Sciatic nerve (tissue), 1 donor: ENCODE measurements around a stretch of chr2.

GRCh38 chr2:85438741-85439136 lies 20.2 kb downstream of the SH2D6 start:
- PRO-cap = no peak

GRCh38 chr2:85543977-85544235 lies 4.9 kb downstream of the MAT2A start:
- PRO-cap = no peak

DNA sequence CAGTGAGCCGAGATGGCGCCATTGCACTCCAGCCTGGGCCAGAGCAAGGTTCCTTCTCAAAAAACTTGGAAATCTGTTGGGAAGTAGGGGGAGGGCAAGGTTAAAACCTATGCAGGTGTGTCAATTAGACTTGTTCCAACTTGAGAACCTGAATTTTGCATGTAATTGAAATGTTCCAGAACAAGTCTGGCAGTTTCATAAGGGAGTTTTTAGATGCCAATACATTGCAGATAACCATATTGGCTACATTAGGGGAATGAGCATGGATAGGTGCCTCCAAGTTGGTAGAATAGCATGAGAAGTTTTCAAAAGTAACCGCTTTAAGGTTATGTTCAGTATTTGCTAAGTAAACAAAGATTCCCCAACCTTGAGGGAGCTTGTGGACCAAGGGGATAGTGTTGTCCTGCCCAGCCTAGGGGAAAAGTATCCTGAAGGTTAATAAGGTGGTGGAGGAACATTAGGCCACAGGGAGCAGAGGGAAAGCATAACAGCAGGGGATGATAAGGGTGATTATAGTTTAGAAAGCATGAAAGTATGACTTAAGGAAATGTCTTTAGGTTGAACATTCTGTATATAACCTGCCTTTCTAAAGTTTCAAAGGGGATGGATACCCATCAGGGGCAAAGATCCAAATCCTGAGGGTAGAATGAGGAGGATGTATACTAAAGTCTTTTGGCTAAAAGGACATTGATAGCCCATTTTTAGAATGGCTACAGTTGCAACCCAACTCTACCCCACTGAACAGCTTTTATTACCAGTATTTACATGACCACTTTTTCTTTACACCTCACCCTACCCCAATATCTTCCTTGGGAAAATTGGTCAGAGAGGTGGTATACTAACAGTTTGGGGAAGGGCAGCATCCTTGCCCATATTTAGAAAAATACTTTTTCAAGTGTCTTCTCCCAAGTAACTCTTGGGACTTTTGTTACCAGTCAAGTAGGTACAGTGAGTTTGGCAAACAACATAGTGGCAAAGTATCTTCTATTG lies 8.0 kb downstream of the MAT2A start:
- PRO-cap = no peak

DNA sequence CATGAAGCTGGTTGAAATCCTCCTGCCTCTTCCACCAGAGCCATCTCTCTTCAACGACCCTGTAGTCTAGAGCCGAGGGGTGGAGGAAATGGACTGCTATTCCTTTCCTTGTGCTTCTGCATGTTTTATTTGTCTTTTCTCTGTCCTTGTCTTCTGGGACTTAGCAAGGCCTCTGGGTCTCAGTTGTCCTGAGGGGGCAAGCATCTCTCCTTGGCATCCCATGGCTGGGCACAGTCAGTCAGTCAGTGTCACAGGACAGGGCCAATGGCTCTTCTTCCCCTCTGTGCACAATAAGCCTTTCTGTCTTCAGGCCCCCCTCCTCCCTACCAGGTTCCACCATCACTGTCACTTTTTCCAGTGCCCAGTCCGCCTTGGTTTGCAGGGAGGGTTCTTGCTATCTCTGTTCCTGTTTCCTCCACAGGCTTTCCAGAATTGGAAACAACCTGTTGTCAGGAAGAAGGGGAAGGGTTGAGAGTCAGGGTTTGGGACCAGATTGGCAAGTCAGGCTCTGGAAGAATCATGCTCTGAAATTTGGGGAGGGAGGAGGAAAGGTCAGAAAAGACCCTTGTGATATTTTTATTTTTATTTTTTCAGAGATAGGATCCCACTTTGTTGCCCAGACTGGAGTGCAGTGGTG lies 1.7 kb upstream of the VAMP5 start:
- PRO-cap = no peak

DNA sequence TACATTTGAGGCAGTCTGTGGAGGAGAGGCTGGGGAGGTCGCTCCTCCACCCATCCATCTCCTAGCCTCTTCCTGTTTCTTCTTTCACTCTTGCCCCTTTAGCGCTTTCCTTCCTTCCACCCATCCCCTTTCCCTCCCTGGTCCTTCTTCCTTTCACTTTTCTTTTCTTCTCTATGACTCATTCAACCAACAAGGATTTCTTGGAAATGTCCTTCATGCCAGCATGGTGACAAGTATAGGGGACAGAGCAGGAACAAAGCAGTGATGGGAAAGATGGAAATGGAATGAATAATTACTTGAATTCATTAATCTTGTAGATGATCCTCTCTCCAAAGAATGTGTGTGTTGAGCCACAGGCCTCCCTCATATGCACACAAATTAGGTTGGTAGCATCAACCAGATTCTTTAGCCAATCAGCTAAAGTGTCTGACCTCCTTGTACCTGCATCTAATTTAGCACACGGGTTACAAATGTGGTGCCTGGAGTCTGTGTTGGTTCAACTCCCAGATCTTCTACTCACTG lies 1.5 kb downstream of the VAMP5 start:
- PRO-cap = unidirectional peak, minus-strand start at position 74 of the sequence; unidirectional peak, minus-strand start at position 135 of the sequence

GRCh38 chr2:85595863-85596353 lies 363 bp downstream of the RNF181 start:
- PRO-cap = bidirectional peak, plus-strand start at chr2:85596206, minus-strand start at chr2:85596116

- PRO-cap = no peak
These were observed 10.8 kb upstream of the SFTPB start for GRCh38 chr2:85678378-85679646.

GRCh38 chr2:85706411-85707062 lies 12.4 kb downstream of the GNLY start:
- PRO-cap = no peak

- PRO-cap = unidirectional peak, plus-strand start at chr2:85714061; unidirectional peak, plus-strand start at chr2:85714139
These were observed 19.8 kb downstream of the GNLY start for GRCh38 chr2:85713815-85714415.

DNA sequence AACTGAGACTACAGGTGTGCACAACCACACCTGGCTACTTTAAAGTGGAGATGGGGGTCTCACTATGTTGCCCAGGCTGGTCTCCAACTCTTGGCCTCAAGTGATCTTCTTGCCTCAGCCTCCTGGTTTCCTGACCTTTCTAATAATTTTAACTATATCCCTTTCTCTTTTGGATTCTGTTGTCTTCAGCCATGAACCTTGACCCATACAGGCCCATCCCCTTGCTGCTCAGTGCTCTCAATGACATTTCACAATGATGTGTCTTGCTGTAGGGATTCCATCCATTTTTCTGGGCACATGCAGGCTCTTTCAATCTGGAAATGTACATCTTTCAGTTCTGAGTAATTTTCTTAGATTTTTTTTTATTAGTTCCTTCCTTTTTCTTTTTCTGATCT lies 29.8 kb downstream of the GNLY start:
- PRO-cap = no peak

DNA sequence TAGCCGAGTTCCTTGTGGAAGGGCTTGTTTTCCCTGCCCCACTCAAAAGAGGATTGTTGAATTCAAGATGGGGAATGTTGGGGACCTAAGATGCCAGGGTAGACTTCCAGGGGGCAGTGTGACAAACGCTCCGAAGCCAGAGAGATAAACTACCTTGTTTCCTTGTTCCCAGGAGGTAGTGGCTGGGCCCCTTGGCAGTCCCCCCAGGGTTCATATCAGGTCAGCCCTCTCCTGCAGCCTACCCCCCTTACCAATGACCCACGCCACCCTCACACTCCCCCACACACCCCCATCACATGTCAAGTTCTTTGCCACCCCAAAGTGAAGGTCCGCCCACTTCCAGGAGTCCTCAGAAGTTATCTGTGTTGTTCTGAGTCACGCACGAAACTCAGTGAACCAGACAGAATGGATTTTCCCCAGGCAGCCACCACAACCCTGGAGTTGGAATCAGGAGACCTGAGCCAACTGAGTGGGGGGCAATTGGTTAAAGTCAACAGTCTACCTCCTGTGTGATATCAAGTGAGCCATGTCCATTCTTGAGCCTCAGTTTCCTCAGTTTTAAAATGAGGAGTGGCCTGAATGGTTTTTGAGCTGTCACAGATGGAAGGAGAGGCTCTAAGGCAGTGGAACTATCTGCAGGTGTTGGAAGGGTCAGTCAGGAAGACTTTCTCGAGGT lies 10.2 kb upstream of the ATOH8 start:
- PRO-cap = no peak

GRCh38 chr2:85754200-85754415 lies 317 bp downstream of the ATOH8 start:
- PRO-cap = no peak

DNA sequence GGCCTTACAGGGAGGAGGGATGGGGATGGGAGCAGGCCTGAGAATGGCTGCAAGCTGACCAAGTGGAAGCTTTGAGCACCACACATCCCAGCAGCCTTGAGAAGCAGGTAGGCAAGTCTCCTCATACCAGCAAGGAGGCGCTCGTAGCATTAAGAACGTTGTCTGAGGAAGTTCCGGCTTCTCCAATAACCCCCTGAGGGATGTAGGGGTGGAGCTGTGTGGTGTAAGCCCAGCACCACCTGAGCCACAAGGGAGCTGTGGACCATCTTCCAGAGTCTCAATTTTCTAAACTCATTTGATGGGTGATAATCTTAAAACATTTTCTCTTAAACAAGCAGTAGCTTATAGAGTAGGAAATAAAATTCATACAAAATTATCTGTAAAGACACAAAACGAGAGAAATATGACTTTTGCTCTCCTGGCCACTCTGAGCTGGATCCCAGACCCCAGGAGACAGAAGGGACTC lies 50.6 kb downstream of the ST3GAL5 start:
- PRO-cap = no peak

- PRO-cap = bidirectional peak, plus-strand start at chr2:85888282, minus-strand start at chr2:85888171
These were observed 1.2 kb downstream of the ST3GAL5 start for GRCh38 chr2:85887430-85888198.

DNA sequence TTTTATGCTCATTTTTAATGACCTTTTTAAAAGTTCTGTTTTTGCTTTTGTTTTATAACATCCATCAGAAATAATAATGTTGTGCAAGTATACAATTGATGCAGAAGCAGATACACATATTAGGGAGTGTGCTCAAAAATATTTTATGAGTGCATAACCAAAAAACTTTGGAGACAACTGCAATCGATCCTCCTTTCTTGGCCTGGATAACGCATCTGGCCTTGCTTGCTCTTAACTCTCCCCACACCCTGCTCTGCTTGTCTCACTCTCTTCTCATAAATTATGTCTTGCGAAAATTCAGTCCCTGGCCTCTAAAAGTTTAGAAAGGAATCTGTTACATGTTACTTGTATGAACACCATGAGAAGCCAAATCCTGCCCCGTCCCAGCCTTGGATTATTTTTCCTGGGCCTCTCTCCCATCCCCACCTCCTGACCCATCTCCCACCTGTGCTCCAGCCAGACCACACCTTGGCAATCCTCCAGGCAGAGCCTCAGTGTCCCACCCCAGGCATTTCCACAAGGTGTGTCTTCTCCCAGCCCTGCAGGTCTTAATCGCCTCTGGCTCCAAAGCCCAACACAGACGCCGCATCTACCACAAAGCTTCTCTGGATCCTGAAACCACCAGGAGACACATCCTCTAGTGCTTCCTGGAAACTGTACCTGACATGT lies 99.4 kb upstream of the ST3GAL5 start:
- PRO-cap = unidirectional peak, minus-strand start at position 383 of the sequence

DNA sequence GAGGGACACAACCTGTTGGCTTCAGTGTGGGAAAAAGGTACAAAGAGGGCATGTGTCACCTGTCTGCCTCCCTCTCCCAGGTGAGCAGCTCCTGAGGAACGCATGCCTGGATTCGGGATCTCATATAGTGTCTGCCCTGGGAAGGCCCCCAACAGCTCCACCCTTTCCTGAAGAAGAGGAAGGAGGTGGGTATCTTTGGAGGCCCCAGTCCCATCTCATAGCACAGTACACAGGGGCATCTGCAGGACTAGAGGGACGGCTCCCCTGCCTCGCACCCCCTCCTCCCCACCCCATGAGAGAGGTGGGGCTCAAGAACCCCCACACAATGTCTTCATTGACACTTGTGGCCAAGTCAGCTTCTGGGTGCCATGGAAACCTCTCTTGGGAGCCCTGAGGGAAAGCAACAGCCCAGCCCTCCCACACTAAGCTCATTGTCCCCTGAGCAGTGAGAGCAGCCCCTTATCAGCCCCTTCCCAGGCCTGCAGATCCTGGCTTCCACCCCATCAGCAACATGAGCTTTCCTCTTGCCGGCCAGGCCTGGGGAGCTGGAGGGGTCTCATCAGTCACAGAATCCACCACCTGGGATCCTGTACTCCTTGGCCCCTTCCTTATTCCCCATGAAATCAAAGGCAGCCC lies 107.7 kb upstream of the ST3GAL5 start:
- PRO-cap = unidirectional peak, plus-strand start at position 431 of the sequence

GRCh38 chr2:86035729-86036298 lies 69.9 kb downstream of the POLR1A start:
- PRO-cap = no peak

DNA sequence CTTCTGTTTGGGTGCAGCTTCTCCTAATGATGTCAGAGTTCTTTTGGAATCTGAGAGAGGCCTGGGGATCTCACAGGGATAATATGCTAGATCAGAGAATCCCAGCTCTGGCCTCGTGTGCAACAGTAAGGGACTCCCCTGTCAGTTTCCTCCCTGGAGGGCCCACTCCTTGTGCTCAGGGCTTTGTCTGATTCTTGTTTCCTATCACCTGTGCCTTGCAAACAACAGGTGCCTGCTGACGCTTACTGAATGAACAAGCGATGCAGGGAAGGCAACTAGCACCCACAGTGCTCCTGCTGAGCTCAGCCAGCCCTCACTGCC lies 66.2 kb downstream of the POLR1A start:
- PRO-cap = no peak

GRCh38 chr2:86140822-86142088 lies 35.2 kb downstream of the PTCD3 start:
- PRO-cap = no peak

DNA sequence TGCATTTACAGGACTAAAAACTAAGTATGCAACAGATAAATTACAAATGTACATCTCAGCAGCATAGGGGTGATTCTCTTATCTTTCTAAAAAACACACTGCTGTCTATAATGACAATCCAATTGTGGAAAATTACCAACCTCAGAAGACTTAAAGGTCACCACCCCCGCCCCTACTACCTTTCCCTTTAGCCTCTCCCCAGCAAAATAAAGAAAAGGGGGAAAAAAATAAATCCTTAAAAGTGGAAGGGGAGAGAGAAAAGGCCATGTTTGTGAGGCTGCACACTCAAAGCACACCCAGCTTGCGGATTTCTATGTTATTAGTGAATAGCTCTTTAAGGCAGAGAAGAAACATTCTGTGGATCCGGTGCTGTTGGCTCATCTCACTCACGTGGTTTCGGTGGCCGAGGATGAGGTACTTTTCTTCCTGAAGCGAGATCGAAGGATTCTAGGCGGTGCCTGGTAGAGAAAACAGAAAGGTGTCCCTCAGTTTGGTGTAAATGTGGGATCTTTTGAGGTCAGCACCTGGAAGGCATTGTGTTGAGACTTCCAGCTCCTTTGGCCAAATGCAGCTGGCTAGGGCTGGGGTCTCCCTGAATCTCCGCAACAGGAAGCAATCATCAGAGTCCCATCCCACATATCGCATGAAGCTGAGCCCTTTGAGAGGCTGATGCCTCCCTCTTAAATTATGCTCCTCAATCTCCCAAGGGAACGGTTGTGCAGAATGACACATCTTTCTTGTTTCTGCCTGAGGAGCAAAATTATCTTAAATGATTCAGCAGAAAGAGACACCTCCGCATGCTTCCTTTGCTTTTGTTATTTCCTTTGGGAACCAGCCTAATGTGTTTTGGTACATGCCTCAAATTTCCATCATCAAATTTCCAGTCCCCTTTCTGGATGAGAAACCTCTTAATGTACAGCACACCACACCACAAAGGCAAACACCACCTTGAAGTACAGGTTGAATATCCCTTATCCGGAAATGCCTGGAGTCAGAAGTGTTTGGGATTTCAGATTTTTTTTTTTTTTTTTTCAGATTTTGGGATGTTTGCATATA lies 17.7 kb downstream of the MRPL35 start:
- PRO-cap = no peak